H1 (cell line): ENCODE results near the genes IL17A, TRAM2 and GSTA3.

- RRBS, result no CpG with 5 or more reads among the region's 15 CpGs
CAGE:
- cytosol, long polyA plus RNA, result no peak
- long polyA plus RNA, result no peak
- nucleus, long polyA plus RNA, result no peak
These were observed 406.1 kb downstream of the TFAP2B start for GRCh38 chr6:51224779-51225257.

- RRBS, result no CpG with 5 or more reads among the region's 7 CpGs
CAGE:
- cytosol, long polyA plus RNA, result no peak
- long polyA plus RNA, result no peak
- nucleus, long polyA plus RNA, result no peak
These were observed 41.9 kb upstream of the IL17A start for GRCh38 chr6:52144347-52144650.

- RRBS, result no CpG with 5 or more reads among the region's 11 CpGs
CAGE:
- cytosol, long polyA plus RNA, result no peak
- long polyA plus RNA, result no peak
- nucleus, long polyA plus RNA, result no peak
These were observed at the start of gene IL17A for GRCh38 chr6:52186199-52186647. IL17A (plus strand) TSS chr6:52186375.

- RRBS, result no CpG with 5 or more reads among the region's 9 CpGs
CAGE:
- cytosol, long polyA plus RNA, result no peak
- long polyA plus RNA, result no peak
- nucleus, long polyA plus RNA, result no peak
These were observed 12.6 kb downstream of the MCM3 start for GRCh38 chr6:52271632-52272617.

- RRBS, result no CpG with 5 or more reads among the region's 9 CpGs
CAGE:
- cytosol, long polyA plus RNA, result no peak
- long polyA plus RNA, result no peak
- nucleus, long polyA plus RNA, result no peak
These were observed 64.7 kb downstream of the TRAM2 start for GRCh38 chr6:52511959-52512696.

DNA sequence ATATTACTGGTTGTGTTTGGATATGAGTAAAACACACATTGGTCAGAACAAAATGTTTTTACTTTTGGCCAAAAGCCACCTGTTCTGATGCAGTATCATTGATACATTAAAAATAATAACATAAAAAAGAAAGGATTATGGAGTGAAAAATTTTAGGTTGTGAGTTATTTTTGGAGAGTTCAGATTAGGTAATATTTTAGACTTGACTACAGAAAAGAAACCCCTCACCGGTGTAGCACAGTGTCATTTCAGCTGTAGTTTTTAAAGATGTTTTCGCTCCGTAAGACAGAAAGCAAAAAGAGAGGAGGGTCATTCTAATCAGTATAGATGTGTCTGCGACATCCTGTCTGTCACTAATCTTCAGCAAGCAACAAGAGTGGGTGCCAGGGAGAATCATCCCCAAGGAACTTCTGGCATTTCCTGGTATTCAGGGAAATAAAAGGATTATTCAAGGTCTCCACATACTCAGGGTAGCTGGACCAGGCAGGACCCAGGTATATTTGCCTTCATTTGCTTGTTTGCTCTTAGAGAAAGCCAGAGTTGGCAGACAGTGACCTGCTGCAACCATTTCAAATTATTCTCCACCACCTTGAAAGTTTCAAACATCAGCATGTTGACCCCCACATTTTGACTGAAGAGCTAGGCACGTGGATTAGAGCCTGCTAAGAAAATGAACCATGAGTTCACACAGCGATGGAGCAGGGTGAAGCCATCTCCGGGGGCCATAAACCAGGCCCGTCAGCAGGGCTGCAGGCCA, 33.3 kb downstream of the TRAM2 start:
- RRBS, result no CpG with 5 or more reads among the region's 8 CpGs
CAGE:
- cytosol, long polyA plus RNA, result no peak
- long polyA plus RNA, result no peak
- nucleus, long polyA plus RNA, result no peak

DNA sequence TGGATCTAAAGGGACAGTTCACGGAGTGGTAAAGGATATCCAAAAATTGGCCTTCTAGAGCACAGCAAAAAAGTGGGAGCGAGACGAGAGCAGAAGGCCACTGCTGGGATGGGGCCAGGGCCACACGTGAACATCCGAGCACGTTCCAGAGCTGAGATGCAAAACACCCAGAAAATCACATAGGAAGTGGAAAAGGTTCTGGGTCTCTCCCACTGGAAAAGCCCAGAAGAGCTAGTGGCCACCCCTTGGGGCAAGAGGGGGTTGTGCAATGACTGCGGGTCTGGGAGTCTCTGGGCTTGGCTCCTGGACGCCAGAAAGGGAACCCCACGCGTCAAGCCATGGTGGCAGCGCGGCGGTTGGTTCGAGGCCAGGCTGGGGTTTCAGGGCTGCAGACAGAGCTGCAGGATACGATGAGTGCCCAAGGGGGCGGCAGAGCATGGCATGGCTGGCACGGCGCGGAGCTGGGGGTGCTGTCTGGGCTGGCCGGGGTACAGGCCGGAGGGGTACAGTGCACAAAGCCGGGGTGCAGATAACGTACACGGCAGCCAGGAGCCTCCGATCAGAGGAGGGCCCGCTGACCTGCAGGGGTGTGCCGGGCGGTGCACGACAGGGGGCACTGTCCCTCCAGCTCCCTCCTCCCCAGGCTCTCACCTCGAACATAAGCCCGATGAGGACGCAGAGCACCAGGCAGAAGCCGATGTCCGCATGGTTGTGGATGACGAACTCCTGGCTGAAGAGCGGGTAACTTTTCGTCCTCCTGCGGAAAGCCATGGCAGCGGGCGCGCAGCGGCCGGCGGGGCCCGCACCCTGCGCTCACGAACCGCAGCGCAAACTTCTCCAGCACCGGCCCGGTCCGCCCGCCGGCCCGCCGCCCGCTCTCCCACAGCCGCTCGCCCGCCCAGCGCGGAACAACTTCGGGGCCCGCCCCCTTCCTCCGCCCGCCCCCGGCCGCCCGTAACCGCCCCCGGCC, at the start of gene TRAM2:
Gene TRAM2, minus strand, starts transcription at position 916 of the 970 bp plus-strand sequence.
- RRBS, result 2% methylated on average over 25 of the region's 71 CpGs
CAGE:
- cytosol, long polyA plus RNA, result no peak
- long polyA plus RNA, result no peak
- nucleus, long polyA plus RNA, result start-site peak on the minus strand centred at position 899 of the sequence, 36 bp wide, 45 reads

DNA sequence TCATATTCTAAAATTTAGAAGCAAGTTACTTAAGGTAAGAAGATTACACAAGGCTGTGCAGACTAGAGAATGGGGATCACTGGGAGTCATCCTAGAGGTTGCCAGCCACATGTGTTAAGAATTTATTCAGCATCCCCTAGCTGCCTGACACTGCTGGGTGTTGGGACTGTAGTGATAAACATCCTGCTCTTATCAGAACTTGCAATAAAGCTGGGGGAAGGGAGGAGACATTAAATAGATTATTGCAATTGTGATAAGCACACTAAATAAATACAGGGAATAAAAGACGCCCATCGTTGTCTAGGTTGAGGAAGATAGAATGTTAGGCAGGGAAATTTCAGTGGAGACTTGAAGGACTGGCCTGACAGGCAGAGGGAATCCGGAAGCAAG, 33.1 kb upstream of the TRAM2 start:
- RRBS, result no CpG with 5 or more reads among the region's 3 CpGs
CAGE:
- cytosol, long polyA plus RNA, result no peak
- long polyA plus RNA, result no peak
- nucleus, long polyA plus RNA, result no peak

DNA sequence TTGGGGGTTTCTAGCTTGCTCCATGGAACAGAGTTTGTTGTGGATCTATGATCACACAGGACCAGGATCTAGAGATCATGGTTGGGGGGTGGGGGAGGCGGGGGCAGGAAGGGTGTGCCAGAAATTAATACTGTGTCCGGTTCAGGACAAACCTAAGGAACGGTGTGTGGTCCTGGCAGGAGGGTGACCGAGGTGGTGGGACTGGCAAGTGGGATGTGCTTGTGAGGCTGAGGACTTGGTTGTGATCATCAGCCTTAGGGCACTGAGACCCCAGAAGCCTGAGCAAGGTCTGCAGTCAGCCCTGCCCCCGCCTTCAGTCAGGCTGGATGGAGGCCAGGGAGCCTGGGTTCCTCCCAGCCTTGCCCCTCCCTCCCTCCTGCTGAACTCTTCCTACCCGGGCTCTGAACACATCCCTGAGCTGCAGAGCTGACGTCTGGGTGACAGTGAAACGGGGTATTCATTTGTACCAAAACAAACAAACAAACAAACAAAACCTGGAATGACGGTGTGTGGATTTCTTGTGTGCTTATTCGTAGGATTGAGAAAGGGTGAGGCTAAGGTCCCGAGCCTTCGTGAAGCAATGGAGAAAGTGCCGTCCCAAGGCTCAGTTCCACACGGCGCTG, 27.7 kb downstream of the GSTA3 start:
- RRBS, result no CpG with 5 or more reads among the region's 15 CpGs
CAGE:
- cytosol, long polyA plus RNA, result no peak
- long polyA plus RNA, result no peak
- nucleus, long polyA plus RNA, result no peak

DNA sequence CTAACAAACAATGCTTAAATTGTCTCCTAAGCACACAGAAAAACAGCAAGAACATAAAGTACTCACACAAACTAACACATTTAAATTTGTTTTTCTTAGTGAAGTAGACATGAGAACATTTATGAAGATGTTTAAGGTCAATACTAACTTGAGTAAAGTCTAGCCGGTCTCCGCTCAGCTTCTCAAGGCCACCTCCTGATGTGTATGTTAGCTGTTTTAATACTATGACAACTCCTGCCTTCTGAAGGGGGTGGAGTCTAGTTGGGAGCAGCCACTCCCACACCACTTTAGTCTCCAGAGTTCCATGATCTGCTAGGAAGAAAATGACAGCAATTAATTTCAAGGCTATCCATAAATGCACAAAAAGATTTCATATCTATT, at the start of gene GSTA3:
Gene GSTA3, minus strand, starts transcription at position 206 of the 381 bp plus-strand sequence.
- RRBS, result no CpG with 5 or more reads among the region's 2 CpGs
CAGE:
- cytosol, long polyA plus RNA, result no peak
- long polyA plus RNA, result no peak
- nucleus, long polyA plus RNA, result no peak

DNA sequence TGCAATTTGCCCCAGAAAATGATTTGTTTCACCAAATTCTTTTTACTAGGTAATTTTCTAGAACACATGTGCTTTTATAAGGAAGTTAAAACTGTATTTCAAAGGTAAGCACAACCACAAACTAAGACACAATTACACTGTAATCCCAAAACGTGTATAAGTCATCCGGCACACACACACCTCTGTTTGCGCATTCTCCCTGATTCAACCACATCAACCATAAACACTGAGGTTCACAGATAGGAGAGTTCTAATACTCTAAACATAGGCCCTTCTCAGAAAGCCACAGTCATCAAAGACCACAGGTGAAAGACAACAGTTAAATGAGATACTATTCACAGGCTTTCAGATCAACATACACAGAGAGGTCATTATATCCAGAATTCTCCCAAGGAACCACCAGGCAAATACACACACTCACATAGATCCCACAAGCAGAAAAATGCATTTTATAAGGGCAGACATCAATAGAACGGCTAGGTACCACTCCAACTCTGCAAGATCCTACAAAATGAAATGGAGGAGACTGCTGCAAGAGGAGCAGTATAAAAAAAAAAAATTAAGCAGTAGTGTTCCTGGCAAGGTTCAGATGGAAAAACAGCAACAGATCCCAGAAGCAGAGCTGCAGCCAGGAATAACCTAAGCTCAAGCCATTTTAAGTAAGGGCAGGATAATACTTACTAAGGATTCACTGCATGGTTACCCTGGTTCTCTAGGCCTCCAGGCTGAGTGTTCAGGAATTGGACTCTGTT, 3.1 kb downstream of the CILK1 start:
- RRBS, result no CpG with 5 or more reads among the region's 4 CpGs
CAGE:
- cytosol, long polyA plus RNA, result no peak
- long polyA plus RNA, result no peak
- nucleus, long polyA plus RNA, result no peak

DNA sequence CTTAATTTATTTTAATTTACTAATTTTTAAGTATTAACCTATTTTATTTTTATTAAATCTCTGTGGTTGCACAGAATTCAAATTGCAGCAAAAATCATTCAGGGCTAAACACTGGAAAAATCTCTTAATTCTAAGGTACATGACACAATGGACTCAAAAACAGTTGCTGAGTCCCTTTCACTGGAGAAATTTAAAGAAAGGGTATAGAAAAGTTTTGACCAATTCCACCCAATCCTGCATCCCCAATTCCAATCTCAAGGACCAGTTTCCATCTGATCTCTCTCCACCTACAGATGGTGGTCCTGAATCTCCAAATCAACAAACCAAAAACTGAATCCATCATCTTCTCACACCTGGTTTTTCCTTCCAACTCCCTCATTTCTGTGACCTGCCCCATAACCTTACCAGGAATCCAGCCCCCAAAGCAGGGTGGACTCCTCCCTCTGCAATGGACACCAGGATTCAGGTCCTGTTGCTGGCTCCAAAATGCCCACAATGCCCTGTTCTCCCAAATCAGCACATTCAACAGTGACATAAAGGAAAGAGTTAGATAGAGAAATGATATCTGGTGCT, 14.3 kb downstream of the ELOVL5 start:
CAGE:
- cytosol, long polyA plus RNA, result no peak
- long polyA plus RNA, result no peak
- nucleus, long polyA plus RNA, result no peak

DNA sequence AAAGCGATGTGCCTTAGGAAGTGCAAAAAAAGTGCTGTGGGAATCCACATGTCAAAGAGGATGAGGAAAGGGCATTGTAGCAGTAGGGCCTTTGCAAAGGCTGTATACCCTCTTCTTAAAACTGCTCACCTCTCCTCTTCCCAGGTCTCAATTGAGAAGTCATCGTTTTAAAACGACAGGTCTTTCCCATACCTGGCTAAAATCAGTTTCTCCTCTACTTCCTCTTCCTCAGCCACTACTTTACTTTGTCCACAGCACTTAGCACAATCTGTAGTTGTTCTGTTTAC, 9.6 kb upstream of the ELOVL5 start:
- RRBS, result no CpG with 5 or more reads among the region's 3 CpGs
CAGE:
- cytosol, long polyA plus RNA, result no peak
- long polyA plus RNA, result no peak
- nucleus, long polyA plus RNA, result no peak

GRCh38 chr6:53500020-53500713, 44.7 kb downstream of the GCLC start:
- RRBS, result no CpG with 5 or more reads among the region's 5 CpGs
CAGE:
- cytosol, long polyA plus RNA, result no peak
- long polyA plus RNA, result no peak
- nucleus, long polyA plus RNA, result no peak

DNA sequence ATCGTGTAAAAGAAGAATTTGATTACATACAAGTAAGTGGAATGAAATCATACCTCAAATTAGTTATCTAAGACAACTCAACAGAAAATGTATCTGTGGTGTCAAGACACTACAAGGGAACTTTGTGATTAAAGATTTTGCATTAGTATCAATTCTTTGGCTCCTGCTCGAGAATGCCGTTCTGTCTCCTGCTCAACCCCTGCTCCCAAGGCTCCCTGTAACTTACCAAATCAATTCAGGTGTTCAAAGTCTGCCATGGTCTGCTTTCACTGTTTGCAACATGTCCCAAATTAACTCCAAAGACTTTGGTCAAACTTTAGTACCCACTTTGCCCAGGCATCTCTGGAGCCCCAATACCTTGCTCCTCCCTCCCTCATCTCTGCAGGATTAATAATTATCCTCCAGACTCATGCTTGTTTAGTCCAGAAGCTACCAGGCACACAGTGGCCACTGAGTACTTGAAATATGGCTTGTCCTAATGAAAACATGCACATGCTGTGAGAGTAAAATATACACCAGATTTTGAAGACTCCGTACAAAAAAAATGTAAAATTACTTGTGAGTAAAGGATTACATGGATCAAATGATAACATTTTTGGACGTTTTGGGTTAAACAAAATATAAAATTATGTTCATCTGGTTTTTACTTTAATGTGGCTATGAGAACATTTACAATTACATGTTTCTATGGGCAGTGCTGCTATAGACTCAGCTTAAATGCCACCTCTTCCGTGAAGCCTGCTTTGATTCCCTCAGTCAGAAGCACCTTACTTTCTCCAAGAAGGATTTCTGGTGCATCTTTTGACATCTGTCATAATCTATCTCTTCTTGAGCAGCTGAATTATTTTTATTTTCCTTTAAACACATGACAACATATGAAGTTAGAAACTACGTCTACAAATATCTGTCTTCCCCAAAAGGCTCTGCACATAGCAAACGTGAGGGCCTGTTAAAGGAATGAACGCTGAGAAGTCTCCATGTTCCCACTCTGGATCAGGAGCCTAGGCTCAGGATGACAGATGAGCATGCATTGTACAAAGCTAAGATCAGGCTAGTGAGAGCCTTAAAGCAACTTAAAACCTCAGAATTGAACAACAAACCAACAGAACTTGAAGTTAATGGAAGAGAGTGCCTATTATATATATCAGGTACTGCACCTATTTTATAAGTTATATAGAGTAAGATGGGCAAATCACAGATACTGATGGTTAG, 30.0 kb downstream of the GCLC start:
- RRBS, result no CpG with 5 or more reads among the region's 9 CpGs
CAGE:
- cytosol, long polyA plus RNA, result no peak
- long polyA plus RNA, result no peak
- nucleus, long polyA plus RNA, result no peak

DNA sequence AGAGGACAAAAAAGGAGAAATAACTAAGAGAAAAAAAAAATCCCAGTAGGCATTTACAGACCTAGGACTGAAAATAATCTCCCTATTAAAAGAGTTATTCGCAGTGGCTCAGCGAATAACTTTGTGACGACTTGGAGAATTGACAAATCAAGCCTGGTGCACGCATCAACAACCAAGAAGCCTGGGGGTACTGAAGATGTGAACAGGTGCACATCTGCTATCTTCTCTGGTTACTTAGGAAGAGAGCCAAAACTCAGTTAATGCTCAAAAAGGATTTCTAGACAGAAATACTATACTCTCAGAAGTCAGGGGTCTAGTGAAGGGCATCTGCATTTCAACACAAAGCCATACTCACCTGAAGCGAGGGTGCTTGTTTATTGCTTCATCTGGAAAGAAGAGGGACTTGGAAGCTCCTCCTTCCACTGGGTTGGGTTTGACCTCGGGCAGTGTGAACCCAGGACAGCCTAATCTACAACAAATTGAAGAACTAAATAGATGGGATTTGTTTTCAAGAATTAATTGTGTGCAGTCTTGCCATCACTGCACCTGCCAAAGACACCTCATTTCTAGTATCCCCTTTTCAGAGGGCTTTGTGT, 29.0 kb downstream of the GCLC start:
- RRBS, result no CpG with 5 or more reads among the region's 6 CpGs
CAGE:
- cytosol, long polyA plus RNA, result no peak
- long polyA plus RNA, result no peak
- nucleus, long polyA plus RNA, result no peak

- RRBS, result no CpG with 5 or more reads among the region's 6 CpGs
CAGE:
- cytosol, long polyA plus RNA, result no peak
- long polyA plus RNA, result no peak
- nucleus, long polyA plus RNA, result no peak
These were observed 17.0 kb downstream of the LRRC1 start for GRCh38 chr6:53811762-53812295.

GRCh38 chr6:53829580-53830100, 34.8 kb downstream of the LRRC1 start:
- RRBS, result no CpG with 5 or more reads among the region's 4 CpGs
CAGE:
- cytosol, long polyA plus RNA, result no peak
- long polyA plus RNA, result no peak
- nucleus, long polyA plus RNA, result no peak

GRCh38 chr6:53899292-53899715, 104.5 kb downstream of the LRRC1 start:
- RRBS, result no CpG with 5 or more reads among the region's 4 CpGs
CAGE:
- cytosol, long polyA plus RNA, result no peak
- long polyA plus RNA, result no peak
- nucleus, long polyA plus RNA, result no peak

- RRBS, result no CpG with 5 or more reads among the region's 13 CpGs
CAGE:
- cytosol, long polyA plus RNA, result no peak
- long polyA plus RNA, result no peak
- nucleus, long polyA plus RNA, result no peak
These were observed 134.7 kb downstream of the LRRC1 start for GRCh38 chr6:53929199-53930289.